GM19240 (cell line): ENCODE measurements around a stretch of chr21.

GRCh38 chr21:16750050-16750407 is 762.8 kb upstream of the CXADR start:
- RRBS, result no CpG with 5 or more reads among the region's 1 CpG

DNA sequence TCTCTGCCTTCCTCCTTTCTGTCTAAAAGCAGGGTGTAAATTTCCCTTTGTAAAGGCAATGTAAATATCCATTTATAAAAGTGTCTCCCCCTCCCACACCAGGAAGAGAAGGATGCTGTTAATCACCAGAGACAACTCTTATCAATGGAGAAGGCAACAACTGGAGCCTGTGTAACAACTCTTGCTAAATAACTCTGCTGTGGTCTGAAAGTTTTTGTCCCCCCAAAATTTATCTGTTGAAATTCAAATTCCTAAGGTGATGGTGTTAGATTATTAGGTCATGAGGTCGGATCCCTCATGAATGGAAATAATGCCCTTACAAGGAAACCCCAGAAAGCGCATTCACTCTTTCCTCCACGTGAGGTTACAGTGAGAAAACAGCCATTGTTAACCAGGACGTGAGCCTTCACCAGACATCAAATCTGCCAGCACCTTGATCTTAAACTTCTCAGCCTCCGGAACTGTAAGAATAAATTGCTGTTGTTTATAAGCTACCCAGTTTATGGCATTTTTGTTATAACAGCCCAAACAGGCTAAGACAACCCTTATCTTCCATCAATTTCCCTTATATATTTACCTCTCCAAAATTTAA is 141.9 kb upstream of the CXADR start:
- RRBS, result no CpG with 5 or more reads among the region's 5 CpGs

DNA sequence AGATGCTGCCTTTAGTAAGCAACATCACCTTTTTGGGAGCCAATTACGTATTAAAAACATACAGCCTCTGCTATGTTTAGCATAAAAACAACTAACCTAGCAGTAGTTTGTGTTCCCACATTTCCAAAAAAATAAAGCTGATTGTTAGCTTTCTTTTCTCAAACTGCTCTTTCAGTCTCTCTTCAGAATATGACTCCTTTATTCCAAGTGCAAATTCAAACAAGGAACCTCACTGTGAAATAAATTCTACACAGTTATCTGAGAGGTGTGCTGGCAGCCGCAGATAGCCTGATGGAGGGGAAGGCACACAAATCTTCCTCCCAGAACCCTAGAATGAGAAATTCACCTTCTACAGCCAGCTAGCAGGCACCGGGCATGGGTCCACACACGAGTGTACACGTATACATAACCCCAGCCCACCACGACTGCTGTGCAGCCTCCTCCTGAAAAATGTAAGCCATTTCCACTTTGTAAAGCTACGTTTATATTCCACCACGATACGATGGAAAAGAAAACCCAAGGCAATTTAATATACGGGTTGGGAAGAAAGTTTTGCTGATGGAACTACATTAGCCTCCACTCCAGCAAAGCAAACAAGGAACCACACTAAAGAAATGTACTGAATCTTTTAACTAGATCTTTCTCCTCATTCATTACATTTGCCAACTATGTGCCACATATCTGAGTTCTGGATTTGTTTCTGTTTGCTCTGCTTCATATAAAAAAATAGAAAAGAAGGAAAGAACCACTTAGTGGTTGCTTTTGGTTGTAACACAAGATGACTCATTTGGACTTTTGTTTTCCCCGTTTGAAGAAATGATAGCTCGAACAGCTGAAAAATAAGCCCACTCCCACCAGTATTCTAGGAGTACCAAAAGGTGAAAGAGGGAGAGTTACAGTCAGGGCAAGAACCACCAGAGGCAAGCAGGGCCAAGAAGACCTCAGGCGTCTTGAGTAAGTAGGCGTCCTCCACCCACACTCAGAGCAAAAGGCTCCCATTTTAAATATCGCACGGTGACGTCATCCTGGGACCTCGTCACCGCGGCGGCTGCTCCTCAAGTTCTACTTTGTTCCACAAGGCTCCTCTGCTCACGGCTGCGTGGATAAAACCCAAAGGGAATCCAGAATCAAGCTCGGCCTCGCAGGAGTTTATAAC is 1.6 kb downstream of the BTG3 start:
- RRBS, result no CpG with 5 or more reads among the region's 25 CpGs

DNA sequence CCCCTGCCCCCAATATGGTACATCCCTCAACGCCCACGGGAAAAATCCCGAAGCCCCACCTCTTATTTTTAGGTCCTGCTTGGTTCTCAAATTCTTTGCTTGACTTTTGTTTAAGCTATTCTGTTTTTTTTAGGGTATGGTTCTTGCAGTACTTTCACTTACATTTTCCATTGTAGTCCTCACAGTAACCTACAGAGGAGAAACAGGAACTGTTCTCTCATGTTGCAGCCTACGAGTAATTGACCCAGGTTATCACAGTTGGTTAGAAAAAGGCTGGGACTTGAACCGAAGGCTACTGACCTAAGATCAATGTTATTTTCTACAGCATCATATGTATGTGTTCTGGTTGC is 727 bp upstream of the C21orf91 start:
- RRBS, result no CpG with 5 or more reads among the region's 5 CpGs

DNA sequence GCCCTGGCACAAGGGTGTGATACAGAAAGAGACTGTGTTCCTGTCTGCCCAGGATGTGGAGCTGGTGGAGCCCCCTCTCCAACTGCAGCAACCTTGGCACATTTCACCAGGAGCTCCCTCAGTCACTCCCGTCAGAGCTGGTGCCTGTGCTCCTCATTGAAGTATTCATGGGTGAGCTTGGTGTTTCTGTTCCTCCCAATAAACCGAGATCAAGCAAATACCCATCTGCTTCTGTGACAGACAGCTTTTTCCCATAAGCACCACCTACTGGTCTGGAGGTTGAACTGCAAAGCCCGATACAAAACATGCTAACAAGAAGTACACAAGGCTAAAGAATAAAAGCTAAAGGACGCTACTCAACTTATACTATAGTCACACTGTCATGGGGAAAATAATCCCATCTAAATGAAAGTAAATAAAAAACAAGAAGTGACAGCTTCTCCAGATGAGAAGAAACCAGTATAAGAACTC is 111.9 kb upstream of the C21orf91 start:
- RRBS, result no CpG with 5 or more reads among the region's 4 CpGs

GRCh38 chr21:21200045-21200606 is 201.9 kb downstream of the NCAM2 start:
- RRBS, result no CpG with 5 or more reads among the region's 5 CpGs

DNA sequence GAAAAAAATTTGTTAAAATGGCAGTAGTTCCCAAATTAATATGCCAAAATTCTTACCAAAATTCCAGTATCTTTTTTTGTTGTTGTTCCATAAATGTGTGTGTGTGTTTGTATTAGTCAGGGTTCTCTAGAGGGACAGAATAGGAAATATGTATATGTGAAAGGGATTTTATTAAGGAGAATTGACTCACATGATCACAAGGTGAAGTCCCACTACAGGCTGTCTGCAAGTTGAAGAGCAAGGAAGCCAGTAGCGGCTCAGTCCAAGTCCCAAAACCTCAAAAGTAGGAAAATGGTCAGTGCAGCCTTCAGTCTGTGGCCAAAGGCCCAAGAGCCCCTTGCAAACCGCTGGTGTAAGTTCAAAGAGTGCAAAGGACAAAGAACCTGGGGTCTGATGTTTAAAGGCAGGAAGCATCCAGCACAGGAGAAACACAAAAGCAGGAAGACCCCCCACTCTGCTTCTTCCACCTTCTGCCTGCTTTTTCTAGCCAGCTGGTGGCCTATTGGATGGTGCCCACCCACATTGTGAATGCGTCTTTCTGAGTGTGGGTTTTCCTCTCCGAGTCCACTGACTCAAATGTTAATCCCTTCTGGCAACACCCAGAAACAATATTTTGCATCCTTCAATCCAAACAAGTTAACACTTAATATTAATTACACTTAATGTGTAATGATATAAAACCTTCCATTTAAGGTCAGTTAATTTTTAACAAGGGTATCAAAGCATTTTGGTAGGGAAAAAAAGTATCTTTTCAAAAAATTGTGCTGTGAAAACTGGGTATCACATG is 2222.6 kb downstream of the MRPL39 start:
- RRBS, result no CpG with 5 or more reads among the region's 4 CpGs

- RRBS, result no CpG with 5 or more reads among the region's 12 CpGs
Measured at GRCh38 chr21:25606518-25606983, 730 bp downstream of the MRPL39 start.

GRCh38 chr21:25733831-25734783 is 597 bp downstream of the ATP5PF start:
- RRBS, result 3% methylated on average over 14 of the region's 34 CpGs

DNA sequence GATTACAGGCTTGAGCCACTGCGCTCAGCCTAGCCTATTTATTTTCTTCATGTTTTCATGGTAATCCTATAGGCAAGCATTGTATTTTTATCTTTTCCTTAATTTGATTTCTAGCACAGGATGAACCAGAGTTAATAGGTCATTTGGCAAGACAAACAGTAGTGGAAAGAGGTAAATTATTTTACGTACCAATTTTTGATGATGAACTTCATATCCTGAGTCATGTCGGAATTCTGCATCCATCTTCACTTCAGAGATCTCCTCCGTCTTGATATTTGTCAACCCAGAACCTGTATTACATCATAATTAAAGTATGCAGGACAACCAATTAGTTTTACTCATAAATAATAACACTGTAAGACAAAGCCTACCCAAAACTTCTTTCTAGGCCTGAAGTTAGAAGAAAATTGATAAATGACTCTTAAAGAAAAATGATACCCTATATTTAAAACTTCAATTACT is 162.6 kb downstream of the GABPA start:
- RRBS, result no CpG with 5 or more reads among the region's 4 CpGs

DNA sequence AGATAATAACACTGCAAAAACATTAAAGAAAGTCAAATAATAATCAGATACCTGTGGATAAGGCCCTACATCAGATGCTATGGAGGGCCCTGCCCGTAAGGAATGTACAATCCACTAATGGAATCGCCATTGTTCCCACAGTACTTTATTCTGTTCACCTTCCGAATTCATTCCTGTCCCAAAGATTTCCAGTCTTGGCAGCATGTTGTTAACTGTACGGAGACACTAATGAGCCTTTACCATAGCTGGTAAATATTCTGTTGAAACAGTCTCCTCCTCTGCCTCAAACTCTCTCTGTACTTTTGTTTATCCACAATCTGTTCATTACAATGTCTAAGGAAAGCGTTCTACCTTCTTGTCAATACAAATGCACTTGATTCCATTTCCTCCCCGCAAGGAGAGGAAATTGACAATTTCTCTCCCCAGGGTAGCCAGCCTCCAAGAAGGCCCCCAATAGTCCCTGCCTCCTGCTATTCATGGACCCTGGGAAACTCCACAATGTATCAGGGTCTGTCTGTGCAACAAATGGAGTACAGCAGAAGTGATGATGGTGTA is 56.6 kb downstream of the APP start:
- RRBS, result no CpG with 5 or more reads among the region's 6 CpGs

DNA sequence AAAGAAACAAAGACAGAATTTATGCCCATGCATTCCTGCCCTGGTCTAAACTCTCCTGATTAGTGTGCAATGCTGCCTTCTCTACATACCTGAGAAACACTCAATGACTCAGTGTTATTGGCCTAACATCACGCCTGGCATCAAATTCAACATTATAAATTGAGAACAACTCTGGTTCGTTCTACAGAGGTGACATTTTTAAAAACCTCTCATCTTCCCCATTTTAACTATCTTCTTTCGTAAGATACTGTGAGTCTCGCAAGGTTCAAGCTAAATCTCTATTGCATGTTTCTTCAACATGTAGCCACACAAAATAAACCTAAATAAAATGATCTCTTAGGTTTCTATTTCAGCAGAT is 5.1 kb downstream of the APP start:
- RRBS, result no CpG with 5 or more reads among the region's 4 CpGs

- RRBS, result no CpG with 5 or more reads among the region's 7 CpGs
Measured at GRCh38 chr21:26167908-26168628, 2.5 kb downstream of the APP start.

DNA sequence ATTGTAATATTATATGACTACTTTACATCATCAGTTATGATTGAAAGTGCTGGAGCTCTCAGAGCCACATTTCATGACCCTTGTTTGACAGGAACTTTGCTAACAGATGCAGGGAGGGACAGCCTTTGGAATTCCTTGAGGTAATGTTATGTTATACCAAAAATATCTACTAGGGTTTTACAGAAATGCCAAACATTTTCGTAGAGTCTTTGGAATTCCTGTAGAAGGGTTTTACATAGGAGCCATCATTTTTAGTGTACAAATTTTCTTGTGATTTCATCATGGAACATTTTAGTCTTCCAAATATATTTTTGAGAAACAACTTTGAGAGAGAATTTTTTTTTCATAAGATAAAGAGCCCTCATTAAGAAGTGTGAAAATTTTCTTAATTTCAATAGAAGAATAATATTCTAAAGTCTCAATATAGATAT is 57.5 kb upstream of the ADAMTS5 start:
- RRBS, result no CpG with 5 or more reads among the region's 1 CpG

DNA sequence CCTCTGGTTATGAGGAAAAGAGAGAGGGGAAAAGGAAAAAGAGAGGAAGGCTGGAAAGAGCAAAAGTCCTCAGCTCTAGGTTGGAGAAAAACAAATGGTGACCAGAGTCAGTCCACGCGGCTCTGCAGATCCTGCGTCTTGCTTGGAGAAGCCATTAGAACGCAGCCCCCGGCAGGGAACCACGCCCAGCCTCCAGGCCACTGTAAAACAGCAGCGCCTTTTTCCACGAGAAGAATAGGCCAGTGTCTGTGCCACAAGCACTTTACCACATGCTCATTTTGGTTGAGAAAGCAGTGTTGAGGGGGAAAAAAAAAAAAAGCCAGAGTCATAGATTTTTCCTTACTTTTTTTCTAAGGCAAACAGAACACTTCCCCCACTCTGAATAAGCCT is 846.9 kb upstream of the ADAMTS5 start:
- RRBS, result no CpG with 5 or more reads among the region's 8 CpGs

DNA sequence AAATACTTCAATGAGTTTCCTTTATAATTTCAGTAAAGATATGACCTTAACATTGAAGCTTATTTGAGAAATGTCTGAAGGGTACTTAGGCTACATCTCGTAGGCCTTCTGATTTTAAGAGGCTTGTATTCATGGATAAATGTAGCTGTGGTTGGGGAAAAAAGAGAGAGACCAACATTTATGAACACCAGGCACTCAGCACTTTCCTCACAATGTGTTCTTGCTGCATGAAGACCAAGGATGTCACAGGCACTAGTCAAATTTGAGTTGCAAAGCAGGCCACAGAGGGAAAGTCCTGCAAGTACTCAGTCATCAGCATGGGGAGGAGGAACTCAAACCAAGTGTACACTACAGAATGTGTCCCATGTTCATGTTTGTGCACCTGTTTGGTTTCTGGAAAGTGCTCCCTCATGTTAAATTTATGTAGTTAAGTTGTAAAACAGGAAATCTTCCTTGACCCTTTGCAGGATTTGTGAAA is 8.7 kb upstream of the MAP3K7CL start:
- RRBS, result no CpG with 5 or more reads among the region's 1 CpG

- RRBS, result no CpG with 5 or more reads among the region's 2 CpGs
Measured at GRCh38 chr21:29187955-29188370, 57.5 kb downstream of the MAP3K7CL start.